Bronchus (tissue), 1 donor: ENCODE measurements around a stretch of chr2.

- PRO-cap: no peak
Observed at GRCh38 chr2:100409890-100410383, 7.5 kb downstream of the CHST10 start.

DNA sequence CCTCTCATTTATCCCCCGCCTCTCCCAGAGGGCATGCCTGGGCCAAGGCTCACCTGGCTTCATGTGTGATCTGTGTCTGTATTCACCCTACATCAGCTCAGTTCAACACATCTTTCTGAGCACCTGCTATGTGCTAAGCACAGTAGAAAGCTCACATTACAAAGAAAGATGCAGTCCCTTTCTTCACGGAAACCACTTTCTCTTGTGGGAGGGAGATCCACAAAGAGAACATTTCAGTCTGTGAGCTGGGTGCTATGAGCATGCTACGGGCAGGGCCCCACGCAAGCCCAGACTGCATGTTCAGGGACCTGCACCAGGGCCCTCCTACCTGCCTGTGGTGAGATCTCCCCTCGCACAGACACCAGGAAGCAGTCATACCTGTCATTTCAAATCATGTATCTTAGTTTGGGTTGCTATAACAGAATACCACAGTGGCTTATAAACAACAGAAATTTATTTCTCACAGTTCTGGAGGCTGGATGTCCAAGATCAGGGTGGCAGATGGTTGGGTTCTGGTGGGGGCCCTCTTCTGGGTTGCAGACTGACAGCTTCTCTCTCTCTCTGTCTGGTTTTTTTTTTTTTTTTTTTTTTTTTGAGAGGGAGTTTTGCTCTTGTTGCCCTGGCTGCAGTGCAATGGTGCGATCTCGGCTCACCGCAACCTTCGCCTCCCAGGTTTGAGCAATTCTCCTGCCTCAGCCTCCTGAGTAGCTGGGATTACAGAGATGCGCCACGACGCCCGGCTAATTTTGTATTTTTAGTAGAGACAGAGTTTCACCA, 90.9 kb downstream of the PDCL3 start:
- PRO-cap: no peak

GRCh38 chr2:100739725-100740291, 80.1 kb upstream of the NPAS2 start:
- PRO-cap: no peak

DNA sequence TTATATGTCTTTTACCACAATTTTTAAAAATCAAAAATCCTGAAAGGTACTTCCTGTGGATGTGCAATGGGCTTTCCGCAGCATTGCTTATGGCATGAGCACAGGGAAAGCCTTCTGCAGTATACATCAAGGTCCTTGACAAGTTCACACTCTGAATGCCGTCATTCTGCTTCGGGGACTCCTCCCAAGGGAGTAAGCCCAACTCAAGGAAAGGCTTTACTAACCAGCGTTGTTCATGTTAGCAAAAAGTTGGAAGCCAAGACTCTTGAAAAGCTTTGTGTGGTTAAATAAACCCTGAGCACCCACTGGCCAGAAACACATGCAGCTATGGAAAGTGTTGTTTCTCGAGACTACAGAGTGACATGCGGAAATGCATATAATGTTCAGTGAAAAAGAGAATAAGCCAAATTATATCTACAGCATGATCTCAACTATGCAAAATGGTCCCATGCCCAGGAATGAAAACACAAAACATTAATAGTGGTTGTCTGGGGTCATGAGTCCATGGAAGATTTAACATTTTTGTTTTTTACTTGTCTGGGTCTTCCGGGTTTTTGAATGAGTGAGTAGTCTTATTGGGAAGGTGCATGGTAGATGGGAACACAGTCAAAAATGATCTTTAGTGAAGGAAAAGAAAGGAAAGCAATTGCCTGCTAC, 31.5 kb downstream of the NPAS2 start:
- PRO-cap: no peak

GRCh38 chr2:100894240-100894603, 74.3 kb downstream of the NPAS2 start:
- PRO-cap: no peak

GRCh38 chr2:100924690-100925602, 77.1 kb upstream of the RPL31 start:
- PRO-cap: bidirectional peak, plus-strand start at chr2:100924937, minus-strand start at chr2:100924848

GRCh38 chr2:100976782-100977501, 25.1 kb upstream of the RPL31 start:
- PRO-cap: unidirectional peak, plus-strand start at chr2:100977179

GRCh38 chr2:101005624-101006187, 3.6 kb downstream of the RPL31 start:
- PRO-cap: no peak

- PRO-cap: no peak
Observed at GRCh38 chr2:101027917-101028814, 26.1 kb downstream of the RPL31 start.

- PRO-cap: no peak
Observed at GRCh38 chr2:101140331-101140537, 10.9 kb downstream of the TBC1D8 start.

GRCh38 chr2:101272368-101273460, 20.0 kb downstream of the CNOT11 start:
- PRO-cap: no peak

DNA sequence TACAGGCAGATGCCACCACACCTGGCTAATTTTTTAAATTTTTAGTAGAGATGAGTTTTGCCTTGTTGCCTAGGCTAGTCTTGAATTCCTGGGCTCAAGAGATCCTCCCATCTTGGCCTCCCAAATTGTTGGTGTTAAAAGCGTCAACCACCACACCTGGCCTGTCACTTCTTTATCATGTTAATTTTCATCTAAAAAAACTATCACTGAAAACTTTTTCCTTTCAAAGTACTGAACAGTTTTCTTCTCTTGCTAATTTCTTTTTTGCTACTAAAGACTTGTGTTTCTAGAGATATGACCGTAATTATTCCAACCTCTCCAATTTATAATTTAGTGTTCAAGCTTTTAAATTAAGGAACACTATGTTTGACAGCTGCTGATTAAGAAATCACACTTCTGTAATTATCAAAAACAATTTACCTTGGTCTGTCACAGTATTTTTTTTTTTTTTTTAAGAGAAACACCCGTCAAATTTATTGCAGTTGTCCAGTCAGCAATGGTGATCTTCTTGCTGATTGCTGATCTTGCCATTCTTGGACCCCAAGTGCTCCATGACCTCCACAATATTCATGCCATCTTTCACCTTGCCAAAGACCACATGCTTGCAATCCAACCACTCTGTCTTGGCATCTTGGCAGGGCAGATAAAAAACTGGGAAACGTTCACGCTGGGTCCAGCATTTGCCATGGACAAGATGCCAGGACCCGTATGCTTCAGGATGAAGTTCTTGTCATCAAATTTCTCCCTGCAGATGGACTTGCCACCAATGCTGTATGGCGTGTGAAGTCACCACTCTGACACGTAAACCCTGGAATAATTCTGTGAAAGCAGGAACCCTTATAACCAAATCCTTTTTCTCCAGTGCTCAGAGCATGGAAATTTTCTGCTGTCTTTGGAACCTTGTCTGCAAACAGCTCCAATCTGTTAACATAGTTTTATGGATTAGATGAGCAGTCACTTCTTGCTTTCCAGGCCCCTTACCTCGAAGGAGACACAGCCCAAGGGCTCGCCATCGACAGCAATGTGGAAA, 21.2 kb downstream of the CNOT11 start:
- PRO-cap: no peak

DNA sequence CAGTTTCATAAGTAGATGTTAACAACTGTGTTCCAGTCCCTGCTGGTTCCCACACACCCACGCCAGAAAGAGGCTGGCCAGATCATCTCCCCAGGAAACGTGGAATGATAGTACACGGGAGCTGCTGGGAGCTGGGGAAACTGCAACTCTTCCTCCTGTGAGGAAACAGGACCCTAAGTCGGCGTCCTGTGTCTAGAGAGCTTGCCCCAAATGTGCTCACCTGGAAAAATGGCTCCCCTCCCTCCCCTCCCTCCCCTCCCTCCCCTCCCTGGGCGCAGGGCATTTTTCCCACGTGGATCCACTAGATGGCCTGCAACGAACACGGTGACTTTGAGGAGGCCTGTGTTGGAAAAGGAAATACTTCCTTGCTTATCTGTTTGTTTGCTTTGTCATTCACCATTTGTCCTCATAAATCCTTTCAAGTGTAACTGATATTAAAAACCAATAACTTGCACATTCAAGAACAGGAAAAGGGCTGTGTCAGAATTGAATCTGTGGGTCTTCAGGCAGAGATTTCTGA, 43.9 kb upstream of the RFX8 start:
- PRO-cap: no peak

GRCh38 chr2:101736810-101737287, 39.3 kb downstream of the MAP4K4 start:
- PRO-cap: no peak

DNA sequence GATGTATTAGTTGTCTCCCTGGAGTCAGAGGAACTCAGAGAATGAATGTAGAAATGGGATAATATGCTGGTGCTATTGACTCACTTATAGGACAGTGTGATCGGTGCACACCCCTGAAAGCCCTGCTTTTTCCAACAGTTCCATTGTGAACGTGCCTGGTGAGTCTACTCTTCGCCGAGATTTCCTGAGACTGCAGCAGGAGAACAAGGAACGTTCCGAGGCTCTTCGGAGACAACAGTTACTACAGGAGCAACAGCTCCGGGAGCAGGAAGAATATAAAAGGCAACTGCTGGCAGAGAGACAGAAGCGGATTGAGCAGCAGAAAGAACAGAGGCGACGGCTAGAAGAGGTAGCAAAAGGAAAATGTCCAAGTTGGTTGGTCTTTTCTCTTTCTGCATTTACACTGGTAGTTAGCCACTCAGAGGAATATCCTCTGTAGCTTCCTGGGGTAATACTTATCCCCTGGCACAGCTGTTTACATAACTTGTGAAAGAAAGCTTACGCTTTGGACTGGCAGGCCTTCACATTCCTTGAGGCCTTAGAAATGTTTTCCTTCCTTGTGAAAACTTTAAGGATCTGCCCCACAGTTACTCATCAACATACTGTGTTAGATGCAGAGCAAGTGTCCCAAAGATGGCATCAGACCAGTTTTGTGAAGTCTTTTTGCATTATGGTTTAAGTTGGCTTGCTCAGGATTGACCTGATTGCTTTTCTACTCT, 146.6 kb downstream of the MAP4K4 start:
- PRO-cap: no peak

DNA sequence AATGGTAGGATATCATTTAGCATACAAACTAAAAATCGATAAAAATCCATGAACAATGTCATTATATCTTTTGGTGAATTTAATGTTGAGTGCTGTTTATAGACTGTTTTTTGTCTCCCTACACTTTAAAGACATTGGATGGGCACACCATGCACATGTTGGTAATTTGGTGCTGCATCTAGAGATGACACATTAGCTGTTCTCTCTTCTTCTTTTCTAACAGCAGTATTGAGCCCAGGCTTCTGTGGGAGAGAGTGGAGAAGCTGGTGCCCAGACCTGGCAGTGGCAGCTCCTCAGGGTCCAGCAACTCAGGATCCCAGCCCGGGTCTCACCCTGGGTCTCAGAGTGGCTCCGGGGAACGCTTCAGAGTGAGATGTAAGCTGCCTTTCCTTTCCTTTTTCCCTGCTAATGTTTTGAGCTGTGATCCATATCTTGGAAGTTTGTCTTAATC, 125.5 kb upstream of the IL1R2 start:
- PRO-cap: no peak

GRCh38 chr2:101900644-101901202, 91.0 kb upstream of the IL1R2 start:
- PRO-cap: no peak

- PRO-cap: no peak
Observed at GRCh38 chr2:102057813-102058330, 66.1 kb downstream of the IL1R2 start.

DNA sequence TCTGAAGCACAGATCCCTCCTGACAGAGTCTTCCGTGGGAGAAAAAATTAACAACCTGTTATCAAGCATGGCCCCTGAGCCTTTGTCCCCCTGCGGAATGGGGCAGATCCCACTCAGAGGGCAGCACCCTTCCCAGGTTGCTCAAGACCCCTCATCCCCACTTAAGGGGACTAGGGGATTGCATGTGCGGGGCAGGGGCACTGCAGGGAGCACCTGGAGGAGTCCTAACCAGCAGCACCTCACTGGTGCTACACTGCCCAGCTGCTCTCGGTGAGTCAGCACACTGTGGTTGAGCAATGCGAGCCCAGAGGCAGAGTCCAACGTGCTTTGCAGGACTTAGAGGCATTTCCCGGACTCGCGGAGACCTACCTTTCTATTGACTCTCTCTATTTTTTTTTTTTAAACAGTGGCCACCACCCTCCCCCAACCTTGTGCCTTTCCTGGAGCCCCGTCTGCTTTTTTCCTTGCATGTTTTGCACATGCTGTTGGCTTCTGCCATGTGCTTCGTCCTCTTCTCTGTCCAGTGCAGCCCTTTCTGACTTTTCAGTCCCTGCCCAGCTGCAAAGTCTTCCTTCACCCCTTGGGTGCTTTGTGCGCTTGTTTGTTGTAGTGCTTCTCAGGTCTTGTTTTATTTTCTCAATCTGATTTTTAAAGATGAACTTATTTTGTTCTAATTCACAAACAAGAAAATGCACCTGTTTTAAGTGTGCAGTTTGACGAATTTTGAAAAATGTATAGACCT, 74.1 kb downstream of the IL1R2 start:
- PRO-cap: unidirectional peak, minus-strand start at position 255 of the sequence

- PRO-cap: no peak
Observed at GRCh38 chr2:102082410-102083424, 59.8 kb upstream of the IL1R1 start.